ENCODE data around the gene EML5.

DNA sequence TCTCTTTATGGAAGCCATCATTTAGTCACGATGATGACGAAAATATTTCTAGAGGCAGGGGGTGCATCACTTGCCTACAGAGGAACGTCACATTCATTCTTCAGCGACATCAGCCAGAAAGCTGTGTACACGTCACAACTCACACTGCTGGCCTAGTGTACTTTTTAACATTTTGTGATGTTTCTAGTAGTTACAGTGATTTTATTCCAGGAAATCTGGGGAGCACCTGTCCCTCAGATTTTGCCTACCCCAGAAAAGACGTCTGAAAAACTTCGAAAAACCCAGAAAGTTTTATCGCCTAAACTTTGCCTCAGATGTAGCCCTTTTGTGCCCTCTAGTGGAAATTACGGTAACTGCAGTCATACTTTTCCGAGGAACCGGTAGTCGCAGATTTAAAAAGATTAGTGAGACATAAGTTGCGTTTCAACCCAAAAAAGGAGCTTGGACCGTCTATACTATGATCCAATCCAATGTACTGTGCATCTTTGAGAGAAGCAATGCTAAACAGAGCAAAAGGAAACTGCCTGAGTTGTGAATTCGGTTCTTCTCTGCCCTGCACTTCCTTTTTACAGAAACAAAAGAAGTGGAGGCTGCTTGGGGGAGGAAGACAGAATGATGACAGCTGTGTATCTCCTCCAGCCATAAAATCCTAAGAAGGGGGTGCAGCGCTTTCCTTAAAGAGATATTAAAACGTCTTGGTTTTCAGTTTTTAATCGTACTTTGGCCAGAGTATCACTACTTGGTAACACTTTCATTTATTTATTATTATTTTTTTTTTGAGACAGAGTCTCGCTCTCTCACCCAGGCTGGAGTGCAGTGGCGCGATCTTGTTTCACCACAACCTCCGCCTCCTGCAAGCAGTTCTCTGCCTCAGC is 64.5 kb upstream of the STON2 start:
- PRO-cap: no peak

- PRO-cap: no peak
These were observed 16.3 kb downstream of the SEL1L start for GRCh38 chr14:81517287-81517834.

DNA sequence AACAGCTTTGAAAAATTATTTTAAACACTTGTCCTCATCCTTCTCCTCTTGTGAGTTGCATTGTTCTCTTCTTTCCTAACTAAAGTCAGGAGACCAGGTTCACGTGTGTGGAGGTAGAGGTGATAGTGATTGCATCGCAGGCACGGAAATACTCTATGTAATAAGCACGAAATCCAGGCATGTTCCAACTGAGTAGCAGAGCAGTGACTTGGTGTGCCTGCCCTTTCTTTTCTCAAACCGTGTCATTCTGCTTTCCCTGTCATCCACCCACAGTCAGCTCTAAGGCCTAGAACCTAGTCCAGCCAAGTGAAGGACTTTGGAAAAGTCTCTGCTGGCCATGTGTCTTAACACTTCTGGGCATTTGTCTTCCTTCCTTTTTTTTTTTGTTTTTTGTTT is 960 bp upstream of the SEL1L start:
- PRO-cap: no peak

DNA sequence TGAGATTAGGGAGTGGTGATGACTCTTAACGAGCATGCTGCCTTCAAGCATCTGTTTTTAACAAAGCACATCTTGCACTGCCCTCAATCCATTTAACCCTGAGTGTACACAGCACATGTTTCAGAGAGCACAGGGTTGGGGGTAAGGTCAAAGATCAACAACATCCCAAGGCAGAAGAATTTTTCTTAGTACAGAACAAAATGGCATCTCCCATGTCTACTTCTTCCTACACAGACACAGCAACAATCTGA is 1431.0 kb upstream of the FLRT2 start:
- PRO-cap: no peak

GRCh38 chr14:84171368-84171696 is 1358.6 kb upstream of the FLRT2 start:
- PRO-cap: no peak

DNA sequence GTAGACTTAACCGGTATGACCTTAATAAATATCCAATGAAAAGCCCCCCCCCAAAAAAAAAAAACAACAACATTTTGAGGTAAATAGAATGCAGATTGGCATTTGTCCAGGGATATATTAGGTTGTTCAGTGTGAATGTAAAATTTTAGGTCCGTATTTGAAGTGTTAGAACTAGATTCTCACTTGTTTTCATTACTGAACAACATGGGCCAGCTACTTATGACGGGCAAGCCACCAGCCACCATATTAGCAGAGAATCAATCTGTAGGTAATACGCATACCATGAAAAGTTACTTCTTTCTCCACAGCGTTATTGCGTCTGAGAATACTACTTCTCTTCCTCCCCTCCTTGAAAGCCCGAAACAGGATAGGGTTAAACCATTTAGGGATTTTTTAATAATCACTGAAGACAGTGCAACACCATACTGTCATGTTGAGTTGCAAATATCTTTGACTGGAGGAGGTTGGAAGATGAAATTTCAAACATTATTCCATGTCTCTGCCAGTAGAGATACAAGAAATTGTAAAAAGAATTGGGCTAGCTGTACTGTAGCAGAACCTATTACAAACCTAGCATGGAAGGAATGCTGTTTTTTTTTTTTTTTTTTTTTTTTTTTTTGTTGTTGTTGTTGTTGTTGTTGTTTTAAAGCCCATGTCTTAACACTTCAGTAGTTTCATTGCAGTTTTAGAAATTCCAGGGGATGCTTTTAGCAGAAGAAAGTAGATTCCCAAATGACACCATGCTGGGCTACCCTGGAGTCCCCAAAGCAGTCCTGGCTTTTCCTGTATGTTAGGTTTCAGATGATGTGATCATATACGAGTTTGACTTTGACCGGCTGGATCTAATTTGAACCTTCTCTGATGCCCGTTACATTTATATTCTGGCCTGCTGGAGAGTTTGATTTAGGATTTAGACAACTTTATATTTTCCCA is 5.6 kb downstream of the FLRT2 start:
- PRO-cap: no peak

DNA sequence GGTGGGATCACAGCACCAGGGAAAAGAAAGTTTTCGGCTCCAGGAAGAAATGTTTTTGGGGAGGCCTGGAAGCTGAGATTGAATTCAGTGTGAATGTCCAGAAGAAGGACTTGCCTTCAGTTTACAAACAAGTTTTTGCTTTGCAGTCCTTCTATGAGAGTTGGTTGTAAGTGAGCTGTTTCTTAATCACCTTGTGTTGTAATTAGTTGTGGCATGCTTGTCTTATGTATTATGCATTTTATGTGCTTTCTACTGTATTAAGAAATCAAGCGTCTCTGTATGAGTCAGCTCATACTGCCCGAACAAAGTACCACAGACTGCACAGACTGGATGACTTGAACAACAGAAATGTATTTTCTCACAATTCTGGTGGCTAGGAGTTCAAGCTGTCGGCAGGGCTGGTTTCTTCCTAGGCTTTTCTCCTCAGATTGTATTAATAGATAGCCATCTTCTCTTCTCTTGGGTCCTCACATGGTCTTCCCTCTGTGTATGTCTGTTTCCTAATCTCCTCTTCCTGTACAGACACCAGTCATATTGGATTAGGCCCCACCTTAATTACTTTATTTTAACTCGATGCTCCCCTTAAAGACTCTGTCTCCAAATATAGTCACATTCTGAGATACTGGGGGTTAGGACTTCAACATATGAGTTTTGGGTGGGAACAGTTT is 77.7 kb downstream of the FLRT2 start:
- PRO-cap: no peak

GRCh38 chr14:88002435-88002782 is 2.5 kb upstream of the GPR65 start:
- PRO-cap: no peak

DNA sequence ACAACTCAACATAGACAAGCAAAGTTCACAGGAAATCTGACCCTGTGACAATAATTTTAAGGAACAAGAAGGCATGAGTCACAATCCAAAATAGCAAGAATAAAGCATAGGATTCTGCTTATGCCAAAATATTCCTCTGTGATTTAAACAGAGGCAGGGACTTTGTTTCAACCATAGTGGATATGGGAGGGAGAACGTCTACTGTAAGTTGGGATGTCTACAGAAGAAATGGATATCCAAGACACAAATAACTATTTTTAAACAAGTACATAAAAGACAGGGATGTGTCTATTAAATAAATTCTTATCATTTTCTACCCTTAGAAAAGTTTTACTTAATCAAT is 44.5 kb downstream of the GPR65 start:
- PRO-cap: no peak

DNA sequence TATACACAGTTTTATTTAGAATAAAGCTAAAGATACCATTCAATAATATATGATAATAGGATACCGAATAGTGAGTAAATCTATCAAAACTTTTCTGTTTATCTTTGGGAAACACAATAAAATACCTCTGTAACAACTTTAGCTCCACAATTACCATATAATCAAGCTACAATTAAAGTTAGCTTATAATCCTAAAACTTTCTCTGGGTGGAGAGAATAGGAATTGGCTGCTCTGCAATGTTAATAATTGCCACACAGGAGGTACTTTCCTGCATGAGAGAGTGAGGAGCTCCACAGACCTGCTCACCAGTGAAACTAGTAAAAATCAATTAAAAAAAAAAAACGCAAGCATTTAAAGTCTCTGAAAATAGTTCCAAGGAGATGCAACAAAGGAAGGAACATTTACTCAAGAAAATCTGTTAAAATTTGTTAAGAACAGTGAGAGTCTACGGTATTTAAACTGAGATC is 110.6 kb downstream of the EML5 start:
- PRO-cap: no peak

- PRO-cap: bidirectional peak, plus-strand start at chr14:88793048, minus-strand start at chr14:88792874
These were observed at the start of gene EML5 for GRCh38 chr14:88791965-88793178. Gene EML5, minus strand, starts transcription at chr14:88792953.

DNA sequence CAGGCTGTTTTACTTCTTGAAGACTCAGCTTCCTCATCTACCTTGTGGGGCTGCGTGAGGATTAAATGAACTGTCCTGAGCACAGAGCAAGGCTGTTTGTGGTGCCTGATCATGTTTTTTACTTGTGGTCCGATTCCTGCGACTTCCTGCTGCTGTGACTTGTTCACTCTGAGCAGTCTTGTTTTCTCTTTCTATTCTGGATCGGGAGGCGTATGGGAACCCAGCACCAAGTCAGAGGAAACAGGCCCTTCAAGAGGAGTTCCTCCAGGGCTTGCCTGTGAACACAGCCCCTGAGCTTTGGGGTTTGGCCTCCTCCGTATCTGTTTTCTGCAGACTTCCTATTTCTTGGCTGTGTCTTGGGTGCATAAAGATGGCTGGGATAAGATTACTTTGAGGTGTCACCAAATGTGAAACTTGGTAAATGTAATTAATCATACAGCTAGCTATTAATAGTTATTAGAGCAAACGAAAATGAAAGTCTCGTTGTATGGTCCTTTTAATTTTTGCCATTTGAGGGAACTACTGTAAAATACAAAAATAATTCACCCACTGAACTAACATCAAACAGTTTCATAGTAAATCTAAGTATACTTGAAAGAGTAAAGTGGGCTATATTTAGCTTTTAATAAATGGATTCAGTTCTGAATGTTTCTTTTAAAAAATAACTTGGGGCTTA is 251.6 kb downstream of the FOXN3 start:
- PRO-cap: no peak

- PRO-cap: no peak
These were observed 169.0 kb downstream of the FOXN3 start for GRCh38 chr14:89247863-89248511.

GRCh38 chr14:89271129-89271265 is 146.0 kb downstream of the FOXN3 start:
- PRO-cap: no peak

DNA sequence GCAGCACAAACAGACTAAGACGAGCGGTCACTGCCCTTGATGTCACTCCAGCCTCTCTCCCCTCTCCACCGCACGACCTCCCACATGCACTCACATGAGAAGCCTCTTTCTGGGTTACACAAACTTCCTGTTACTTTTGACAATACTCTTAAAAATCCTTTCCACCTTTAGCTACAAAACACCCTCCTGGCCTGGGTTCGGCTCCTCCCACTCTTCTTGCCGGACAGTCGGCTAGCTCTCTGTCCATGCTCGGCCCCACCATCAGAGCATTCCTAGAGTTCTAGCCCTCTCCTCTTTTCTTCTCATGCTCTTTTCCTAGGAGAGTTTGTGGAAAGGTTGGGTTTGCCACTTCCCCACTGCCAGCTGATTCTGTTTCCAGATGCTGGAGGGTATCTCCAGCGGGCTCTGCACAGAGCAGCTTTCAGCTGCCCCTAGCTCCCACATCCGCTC is 124.2 kb downstream of the FOXN3 start:
- PRO-cap: no peak

GRCh38 chr14:89293391-89293817 is 123.6 kb downstream of the FOXN3 start:
- PRO-cap: no peak

- PRO-cap: no peak
These were observed 35.1 kb downstream of the FOXN3 start for GRCh38 chr14:89381780-89382549.

GRCh38 chr14:89408556-89409249 is 8.3 kb downstream of the FOXN3 start:
- PRO-cap: no peak

- PRO-cap: no peak
These were observed 12.5 kb upstream of the FOXN3 start for GRCh38 chr14:89429480-89429941.

GRCh38 chr14:89541639-89542012 is 124.6 kb upstream of the FOXN3 start:
- PRO-cap: no peak

Data from Calu3 (cell line).